Metastatic Liver Carcinoma in the Adrenal Gland (tissue), 2 donors: ENCODE measurements around the genes CYP4Z1, PDZK1IP1 and FOXD2.

GRCh38 chr1:46062469-46063260, 69.8 kb downstream of the PIK3R3 start:
- PRO-cap, 2 experiments: peak in 2 of 2 experiments; most common plus-strand start chr1:46063148 (in 1); most common minus-strand start chr1:46063062 (in 2)

GRCh38 chr1:46132750-46133541, 517 bp upstream of the PIK3R3 start:
- PRO-cap, 2 experiments: peak in 1 of 2 experiments; most common plus-strand start chr1:46133254 (in 1); most common minus-strand start chr1:46133062 (in 1)

DNA sequence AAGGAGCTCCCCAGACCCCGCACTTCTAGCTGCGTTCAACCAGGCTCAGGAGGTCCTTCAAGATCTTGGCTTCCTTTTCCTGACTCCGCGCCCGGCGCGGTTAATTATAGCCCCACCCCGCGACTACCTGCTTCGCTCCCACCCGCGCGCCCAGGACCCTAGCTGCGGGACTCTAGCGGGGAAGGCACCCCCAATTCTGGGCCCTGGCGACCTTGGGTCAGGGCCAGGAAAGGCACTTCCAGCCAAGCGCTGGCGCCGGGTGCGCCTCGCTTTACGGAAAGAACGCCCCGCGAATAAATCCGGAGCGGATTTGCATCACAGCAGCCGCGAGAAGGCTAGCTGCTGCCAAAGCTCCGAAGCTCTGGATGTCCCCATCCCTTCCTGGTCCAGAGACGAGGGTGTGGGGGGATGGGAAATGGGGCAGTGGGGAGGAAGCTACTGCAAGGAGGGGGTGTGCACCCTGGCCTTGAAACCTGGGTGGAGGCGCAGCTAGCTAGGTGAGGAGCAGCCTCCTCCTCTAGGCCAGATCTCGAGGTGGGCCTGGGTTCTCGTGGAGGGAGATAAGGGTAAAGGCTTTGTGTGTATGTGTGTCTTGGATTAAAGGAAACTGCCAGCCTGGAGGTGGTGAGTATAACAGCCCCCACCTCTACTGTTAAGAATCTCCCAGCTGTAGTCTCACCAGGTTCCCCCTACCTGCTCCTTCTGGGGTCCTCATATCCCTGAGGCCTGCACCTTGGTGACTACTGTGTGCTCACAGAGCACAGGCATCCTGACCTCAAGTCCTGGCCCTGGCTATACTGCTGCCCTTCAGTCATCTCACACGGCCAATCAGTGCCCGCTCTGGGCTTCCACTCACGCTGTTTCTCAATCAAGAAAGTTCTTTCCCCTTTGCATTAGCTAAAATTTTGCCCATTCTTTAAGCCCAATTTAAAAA, 7.7 kb upstream of the TSPAN1 start:
- PRO-cap, 2 experiments: no peak in any of the 2 experiments

DNA sequence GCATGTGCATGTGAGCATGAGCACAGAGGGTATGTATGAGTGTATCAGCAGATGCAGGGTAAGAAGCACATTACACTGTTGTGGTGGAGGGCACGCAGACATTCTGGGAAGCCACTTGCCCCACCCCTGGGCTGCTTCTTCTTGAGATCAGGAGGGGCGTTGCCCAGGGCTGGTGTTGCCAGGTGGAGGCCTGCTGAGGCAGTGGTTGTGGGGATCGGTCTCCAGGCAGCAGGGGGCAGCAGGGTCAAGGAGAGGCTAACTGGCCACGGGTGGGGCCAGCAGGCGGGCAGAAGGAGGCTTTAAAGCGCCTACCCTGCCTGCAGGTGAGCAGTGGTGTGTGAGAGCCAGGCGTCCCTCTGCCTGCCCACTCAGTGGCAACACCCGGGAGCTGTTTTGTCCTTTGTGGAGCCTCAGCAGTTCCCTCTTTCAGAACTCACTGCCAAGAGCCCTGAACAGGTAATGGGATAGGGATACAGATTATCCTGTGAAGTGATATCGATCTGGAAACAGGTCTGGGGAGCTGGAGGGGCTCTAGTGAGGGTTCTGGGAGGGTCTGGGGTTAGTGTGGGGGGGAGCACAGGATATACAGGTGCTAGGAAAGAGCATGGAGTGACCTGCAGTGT, 4.0 kb upstream of the P3R3URF start:
- PRO-cap, 2 experiments: no peak in any of the 2 experiments

DNA sequence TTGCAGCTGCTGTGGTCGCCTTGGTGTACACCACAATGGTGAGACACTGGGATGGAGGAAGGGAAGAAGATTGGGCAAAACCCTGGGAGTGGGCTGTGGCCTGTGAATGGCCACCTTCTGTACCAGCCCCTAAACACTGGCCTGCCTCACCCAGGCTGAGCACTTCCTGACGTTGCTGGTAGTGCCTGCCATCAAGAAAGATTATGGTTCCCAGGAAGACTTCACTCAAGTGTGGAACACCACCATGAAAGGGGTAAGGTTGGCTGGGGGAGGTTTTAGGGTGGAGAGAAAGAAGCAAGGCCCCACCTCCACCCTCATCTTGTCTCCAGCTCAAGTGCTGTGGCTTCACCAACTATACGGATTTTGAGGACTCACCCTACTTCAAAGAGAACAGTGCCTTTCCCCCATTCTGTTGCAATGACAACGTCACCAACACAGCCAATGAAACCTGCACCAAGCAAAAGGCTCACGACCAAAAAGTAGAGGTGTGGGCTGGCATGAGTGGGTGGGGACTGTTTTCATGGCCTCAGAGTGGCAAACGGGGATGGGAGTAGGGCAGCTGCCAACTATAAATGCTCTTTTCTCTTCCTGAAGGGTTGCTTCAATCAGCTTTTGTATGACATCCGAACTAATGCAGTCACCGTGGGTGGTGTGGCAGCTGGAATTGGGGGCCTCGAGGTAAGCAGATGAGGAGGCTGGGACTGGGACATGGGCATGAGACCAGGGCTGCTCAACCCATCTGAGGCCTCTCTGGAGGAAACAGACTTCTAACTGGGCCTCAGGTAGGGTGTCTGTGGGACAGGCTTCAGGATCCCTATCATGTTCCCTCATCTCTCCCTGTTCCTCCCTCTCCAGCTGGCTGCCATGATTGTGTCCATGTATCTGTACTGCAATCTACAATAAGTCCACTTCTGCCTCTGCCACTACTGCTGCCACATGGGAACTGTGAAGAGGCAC, 8.6 kb upstream of the P3R3URF start:
- PRO-cap, 2 experiments: no peak in any of the 2 experiments

GRCh38 chr1:46218540-46219232, 15.6 kb downstream of the LURAP1 start:
- PRO-cap, 2 experiments: no peak in any of the 2 experiments

DNA sequence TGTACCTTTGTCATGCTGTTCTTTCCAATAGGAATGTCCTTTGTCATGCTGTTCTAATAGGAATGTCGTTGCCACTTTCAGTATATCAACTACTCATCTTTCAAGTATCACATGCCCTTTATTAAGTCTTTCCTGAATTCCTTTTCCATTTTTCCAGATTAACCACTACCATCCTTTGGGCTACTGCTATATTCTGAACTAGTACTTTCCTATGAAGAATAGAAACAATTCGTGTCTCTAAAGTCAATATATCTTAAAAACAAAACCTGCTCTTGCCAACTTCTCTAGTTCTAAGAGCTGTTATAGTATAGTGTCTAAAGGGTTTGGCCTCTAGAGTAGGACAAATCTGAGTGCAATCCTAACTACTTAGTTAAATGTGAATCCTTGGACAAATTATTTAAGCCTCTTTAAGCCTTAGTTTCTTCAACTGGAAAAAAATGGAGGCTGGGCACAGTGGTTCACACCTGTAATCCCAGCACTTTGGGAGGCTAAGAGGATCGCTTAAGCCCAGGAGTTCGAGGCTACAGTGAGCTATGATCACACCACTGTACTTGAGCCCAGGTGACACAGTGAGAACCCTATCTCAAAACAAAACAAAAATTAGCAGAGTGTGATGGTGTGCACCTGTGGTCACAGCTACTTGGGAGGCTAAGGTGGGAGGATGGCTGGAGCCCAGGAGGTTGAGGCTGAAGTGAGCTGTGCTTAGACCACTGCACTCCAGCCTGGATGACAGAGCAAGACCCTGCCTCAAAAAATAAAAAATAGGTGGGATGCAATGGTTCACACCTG, 4.4 kb downstream of the LRRC41 start:
- PRO-cap, 2 experiments: no peak in any of the 2 experiments

- PRO-cap, 2 experiments: no peak in any of the 2 experiments
Measured at GRCh38 chr1:46414122-46414632, 20.1 kb downstream of the FAAH start.

DNA sequence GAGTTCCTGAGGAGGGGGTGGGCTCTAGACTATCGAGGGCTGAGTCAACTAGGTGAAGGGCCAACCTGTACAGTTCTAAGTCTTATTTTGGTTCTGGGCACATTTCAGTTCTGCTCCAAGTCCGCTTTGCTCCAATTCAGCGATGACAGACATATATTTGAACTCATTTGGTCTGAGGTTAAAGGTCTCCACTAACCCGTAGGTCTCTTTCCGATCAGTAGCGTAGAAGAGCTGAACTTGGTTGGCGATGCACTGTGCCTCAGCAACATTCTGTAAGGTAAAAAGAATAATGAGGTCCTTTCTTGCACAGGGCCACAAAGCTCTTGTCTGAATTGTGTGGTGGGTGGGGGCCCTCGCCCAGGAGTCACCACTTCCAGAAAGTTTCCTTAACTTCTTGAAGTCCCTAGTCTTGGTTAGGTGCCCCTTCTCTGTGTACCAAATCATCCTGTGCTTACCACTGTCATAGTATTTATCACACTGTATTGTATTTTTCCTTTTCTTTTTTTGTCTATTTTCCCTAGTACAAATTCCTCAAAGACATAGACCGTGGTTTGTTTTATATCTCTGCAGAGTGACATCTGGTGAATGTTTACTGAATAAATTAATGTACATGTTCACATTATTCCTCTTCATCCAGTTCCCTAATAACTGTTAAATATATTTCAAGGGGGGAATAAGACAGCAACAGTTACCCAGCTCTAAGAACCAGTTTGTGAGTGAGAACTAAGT, 19.3 kb upstream of the MOB3C start:
- PRO-cap, 2 experiments: no peak in any of the 2 experiments

DNA sequence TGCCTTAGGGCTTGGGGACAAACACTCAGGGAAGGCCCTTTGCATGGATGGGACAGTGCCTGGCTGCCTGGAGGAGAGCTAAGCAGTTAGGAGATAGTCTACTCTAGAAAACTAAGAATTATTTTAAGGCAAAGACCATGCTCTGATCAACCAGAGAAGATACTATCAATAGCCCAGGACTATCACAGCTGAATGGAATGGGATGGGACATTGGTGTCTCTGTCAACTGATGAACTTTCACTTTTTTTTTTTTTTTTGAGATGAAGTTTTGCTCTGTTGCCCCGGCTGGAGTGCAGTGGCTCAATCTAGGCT, 308 bp downstream of the TEX38 start:
- PRO-cap, 2 experiments: no peak in any of the 2 experiments

- PRO-cap, 2 experiments: no peak in any of the 2 experiments
Measured at GRCh38 chr1:46749780-46750717, 31.1 kb upstream of the EFCAB14 start.

DNA sequence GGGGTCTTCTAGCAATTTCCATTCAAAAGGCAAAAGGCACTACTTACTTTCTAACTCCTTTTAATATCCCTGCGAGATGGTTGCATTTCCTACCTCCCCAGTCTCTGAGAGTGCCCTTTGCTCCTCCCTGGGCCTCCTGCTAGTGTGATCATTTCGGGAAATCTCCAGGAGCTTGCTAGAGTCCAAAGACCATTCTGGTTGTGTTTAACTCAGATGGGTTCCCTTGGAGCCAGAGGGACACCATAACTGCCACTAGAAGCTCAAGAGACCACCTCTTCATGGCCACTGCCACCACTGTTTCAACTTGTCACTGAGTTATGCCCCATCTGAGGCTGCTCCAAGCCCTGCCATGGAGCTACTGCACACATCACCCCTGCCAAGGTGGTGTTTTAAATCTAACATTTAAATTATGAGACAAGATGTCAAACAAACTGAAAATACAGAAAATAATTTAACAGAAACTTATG, 34.4 kb upstream of the CYP4B1 start:
- PRO-cap, 2 experiments: no peak in any of the 2 experiments

DNA sequence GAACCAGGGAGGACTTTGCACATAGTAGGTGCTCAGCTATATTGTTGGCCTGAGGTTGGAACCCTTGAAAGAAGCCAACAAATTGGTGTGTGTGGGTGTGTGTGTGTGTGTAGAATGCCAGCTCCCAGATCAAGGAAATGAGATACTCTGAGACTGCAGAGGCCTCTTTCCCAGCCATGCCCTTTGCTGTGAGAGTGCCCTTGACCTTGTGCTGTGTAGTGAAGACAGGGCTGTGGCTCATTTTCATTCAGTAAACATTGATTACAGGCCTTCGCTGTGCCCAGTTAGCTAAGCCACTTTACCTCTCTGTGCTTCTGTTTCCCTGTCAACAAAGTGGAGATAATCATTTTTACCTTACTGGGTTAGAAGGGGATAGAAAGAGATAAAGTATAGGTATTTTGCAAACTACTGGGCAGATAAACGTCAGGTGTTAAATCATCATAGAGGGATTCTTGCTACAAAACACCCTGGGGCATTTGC, 3.3 kb downstream of the CYP4B1 start:
- PRO-cap, 2 experiments: no peak in any of the 2 experiments

GRCh38 chr1:46857384-46857910, 58.6 kb downstream of the CYP4B1 start:
- PRO-cap, 2 experiments: no peak in any of the 2 experiments

DNA sequence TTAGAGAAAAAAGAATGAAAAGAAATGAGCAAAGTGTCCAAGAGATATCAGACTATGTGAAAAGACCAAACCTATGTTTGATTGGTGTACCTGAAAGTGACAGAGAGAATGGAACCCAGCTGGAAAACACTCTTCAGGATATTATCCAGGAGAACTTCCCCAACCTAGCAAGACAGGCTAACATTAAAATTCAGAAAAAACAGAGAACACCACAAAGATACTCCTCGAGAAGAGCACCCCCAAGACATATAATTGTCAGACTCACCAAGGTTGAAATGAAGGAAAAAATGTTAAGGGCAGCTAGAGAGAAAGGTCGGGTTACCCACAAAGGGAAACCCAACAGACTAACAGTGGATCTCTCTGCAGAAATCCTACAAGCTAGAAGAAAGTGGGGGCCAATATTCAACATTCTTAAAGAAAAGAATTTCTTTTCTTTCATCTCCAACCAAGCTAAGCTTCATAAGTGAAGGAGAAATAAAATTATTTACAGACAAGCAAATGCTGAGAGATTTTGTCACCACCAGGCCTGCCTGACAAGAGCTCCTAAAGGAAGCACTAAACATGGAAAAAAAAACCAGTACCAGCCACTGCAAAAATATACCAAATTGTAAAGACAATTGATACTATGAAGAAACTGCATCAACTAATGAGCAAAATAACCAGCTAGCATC, 37.0 kb upstream of the CYP4X1 start:
- PRO-cap, 2 experiments: no peak in any of the 2 experiments

DNA sequence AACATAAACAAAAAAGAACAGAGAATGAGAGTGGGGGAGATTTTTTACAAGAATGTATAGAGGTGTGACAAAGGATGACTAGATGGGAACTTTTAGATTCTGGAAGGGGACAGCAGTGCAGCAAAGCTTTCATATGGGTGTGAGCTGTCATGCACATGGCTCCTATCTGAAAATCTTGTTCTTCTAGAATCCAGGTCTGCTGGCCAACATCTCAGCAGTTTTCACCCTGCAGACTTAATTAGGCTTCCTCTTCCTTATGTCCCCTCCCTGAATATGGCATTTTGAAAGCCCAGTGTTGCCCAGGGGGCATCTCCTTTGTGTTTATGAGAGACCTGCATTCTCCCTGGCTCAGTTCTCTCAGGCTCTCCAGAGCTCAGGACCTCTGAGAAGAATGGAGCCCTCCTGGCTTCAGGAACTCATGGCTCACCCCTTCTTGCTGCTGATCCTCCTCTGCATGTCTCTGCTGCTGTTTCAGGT, at the start of gene CYP4Z1:
CYP4Z1 (plus strand) TSS at position 132 of the 477 bp plus-strand sequence.
- PRO-cap, 2 experiments: no peak in any of the 2 experiments

DNA sequence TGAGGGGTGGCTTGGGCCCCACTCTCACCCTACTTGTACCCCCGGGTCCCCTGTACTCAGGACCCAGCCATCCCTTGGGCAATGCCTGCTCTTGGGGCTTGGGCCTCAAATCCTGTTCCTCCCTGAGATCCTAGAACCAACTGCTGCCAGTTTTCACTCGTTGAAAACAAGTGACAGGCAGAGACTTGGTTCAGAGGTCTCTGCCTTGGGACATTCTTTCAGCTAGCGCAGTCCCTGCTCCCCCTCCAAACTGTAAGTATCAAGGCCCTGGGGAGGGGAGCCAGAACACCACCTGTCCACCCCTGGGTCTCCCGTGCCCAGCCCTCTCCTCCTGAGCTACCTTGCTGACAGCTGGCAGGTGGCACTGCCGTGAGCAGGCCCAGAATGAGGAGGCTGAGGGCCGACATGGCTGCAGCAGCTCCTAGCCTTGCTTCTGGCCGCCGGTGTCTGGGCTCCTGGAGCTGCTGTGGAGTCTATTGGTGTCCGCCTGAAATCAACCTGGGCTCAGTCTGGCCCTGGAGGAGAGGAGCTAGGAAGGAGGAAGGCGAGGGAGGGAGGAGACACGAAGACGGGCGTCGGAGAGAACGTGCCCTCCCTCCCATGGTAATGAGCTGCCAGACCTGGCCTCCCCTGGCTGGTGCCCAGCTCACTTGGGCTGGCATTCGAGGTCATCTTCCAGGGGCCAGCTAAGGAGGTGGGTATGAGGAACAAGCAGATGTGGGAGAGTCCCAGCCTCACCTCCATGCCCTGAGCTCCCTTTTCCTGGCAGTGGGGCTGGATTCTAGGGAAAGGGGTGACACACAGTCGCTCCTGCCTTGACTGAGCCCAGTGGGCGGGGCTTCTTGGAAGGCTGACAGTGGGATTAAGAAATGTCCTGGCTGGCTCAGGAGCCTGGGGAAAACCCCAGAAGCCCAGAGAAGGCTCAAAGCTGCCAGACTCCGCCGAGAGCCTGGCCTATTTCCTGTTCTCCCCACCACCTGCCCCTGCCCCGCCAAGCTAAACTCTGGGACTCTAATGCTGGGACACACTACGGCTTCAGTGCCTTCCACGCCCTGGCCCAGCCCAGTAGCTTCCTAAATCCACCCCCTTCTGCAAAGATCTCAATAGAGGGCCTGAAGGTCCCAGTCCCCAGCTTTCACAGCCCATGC, at the start of gene PDZK1IP1:
PDZK1IP1 (minus strand) TSS at position 511 of the 1,148 bp plus-strand sequence.
- PRO-cap, 2 experiments: peak in 1 of 2 experiments; most common plus-strand start position 925 of the sequence (in 1); most common minus-strand start position 821 of the sequence (in 1)

DNA sequence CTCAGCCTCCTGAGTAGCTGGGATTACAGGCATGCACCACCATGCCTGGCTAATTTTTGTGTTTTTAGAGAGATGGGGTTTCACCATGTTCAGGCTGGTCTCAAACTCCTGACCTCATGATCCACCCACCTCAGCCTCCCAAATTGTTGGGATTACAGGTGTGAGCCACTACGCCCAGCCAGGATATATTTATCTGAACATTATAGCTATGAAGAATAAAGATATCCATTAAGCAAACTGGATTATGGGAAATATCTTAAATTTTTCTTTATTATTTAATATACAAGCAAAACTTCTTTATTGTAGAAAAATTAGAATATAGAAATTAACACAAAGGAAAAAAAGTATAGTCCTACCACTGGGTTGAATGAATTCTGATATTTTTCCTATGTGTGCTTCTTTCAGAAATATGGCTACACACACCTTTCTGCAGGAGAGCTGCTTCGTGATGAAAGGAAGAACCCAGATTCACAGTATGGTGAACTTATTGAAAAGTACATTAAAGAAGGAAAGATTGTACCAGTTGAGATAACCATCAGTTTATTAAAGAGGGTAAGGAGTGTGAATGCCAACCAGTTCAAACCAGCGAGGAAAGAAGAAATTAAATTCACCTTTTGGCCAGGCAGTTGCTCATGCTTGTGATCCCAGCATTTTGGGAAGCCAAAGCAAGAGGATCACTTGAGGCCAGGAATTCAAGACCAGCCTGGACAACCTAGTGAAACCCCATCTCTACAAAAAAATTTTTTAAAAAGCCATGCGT, 34.7 kb downstream of the CMPK1 start:
- PRO-cap, 2 experiments: no peak in any of the 2 experiments

GRCh38 chr1:47437473-47438474, at the start of gene FOXD2:
Gene FOXD2 (plus strand): TSS chr1:47438044.
- PRO-cap, 2 experiments: peak in 2 of 2 experiments; most common plus-strand start chr1:47437764 (in 2); most common minus-strand start chr1:47437677 (in 1)

DNA sequence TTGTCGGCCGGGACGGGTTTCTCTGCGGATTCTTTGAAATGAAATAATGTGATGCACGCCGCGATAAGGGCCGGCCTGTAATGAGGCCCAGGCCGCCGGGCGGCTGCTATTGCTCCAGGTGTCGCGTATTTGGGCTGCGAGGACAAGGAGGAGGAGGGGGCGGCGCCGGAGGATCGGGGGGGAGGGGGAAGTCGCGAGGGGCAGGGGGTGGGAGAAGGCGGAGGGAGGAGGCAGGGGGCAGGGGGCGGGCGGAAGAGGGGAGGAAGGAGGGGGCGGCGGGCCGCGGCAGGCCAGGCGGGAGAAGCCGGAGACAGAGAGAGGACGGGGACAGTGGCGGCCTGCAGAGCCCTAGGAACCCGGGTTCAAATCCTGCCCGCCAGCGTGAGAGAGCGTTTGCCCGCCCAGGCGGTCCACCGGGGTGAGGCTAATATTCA, 95.6 kb downstream of the FOXD2 start:
- PRO-cap, 2 experiments: no peak in any of the 2 experiments